HT-29 (cell line): ENCODE data around the genes NT5C2, TAF5 and CALHM2.

DNA sequence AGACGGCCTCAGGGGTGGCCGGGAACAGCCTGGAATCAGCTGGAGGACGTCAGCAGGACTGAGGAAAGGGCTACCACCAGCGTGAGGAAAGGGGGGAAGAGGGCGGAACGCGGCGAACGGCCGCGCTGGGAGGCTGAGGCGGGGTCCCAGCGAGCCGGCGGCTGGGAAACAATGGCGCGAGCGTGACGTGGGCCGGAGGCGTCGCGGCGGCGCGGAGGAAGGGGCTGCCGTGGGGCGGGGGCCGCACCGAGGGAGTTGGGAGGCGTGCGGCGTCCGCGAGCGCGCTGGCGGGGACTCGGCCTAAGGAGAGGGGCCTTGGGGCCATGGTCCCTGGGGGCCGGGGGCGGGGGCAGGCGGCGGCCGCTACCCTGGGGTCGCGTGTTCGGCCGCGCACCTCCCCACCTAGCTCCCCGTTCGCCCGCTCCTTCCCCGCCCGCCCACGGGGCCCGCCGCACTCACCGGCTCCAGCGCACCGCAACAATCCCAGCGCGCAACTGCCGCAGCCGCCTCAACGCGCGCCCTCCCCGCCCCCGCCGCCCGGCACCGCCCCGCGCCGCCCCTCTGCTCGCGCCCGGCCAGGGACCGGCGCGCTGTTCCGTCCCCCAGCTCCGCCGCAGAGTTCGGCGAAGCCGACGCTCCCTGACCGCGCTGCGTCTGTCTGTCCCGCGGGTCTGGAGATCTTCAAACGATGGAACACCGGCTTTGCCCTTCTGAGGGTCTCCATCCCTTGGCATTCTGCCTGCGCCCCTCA is at the start of gene NT5C2:
Gene NT5C2 (minus strand): TSS at position 496 of the 751 bp plus-strand sequence.
- RAMPAGE, long total RNA, result no peak

- RAMPAGE, long total RNA, result no peak
Observed at GRCh38 chr10:103367680-103368121, at the start of gene TAF5. TAF5 (plus strand) TSS chr10:103367976.

- RAMPAGE, long total RNA, result no peak
Observed at GRCh38 chr10:103443782-103444223, 8.4 kb downstream of the CALHM2 start.

DNA sequence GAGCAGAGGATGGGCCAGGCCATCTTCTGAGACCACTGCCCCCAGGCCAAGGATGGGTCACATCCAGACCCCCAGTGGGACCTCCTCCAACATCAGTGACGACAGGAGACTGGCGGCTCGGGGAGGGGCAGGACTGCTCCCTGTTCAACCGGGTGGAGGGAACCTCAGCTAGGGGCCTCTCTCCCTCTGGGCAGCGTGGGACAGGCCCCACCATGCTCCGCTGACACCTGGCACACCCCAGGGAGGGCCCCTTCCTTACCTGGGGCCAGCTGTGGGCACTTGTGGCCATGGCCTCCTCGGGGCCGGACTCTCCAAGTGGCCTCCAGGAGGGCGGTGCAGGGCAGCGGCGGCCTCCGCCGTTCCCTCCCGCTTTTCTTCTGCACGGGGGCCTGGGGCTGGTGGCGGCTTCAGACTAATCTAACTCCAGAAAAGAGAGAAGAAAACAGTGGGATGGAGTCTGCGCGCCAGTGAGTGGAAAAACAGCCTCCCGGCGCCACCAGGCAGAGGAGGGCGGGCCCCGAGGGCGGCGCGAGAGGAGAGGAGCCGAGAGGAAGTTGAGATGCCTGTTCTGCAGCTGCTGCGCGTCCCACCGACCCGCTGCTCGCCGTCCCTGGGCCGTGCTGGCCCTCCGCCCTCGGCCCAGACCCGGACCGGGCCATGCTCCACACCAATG is at the start of gene CALHM2:
Gene CALHM2 (minus strand): TSS at position 474 of the 673 bp plus-strand sequence.
- RAMPAGE, long total RNA, result no peak

- RAMPAGE, long total RNA, result no peak
Observed at GRCh38 chr10:103491994-103492381, 1.5 kb upstream of the NEURL1 start.

DNA sequence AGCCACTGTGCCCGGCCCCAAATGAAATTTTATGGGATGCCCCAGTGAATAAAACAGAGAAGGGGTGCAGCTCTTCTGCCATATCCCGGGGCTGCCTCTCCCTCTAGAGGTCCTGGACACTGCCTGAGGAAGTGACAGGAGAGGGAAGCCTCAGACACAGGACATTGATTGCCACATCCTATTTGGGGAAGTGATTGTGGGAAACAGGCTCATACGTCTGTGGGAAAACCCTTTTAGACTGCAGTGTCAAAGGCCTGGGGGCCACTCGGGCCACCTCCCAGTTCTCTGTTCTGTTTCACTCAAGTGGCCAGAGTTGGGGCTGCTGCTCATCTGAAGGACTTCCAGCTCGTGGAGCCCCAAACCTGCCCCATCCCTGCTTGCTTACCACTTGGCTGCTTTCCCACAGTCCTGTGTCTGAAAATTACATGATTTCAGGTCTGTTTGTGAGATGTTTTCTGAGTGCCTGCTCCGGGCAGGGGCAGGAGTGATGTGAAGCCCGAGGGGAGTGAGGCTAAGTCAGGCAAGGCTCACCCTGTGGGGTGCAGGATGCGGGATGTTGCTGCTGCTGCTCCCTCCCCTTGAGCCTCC is 58.2 kb downstream of the NEURL1 start:
- RAMPAGE, long total RNA, result no peak

DNA sequence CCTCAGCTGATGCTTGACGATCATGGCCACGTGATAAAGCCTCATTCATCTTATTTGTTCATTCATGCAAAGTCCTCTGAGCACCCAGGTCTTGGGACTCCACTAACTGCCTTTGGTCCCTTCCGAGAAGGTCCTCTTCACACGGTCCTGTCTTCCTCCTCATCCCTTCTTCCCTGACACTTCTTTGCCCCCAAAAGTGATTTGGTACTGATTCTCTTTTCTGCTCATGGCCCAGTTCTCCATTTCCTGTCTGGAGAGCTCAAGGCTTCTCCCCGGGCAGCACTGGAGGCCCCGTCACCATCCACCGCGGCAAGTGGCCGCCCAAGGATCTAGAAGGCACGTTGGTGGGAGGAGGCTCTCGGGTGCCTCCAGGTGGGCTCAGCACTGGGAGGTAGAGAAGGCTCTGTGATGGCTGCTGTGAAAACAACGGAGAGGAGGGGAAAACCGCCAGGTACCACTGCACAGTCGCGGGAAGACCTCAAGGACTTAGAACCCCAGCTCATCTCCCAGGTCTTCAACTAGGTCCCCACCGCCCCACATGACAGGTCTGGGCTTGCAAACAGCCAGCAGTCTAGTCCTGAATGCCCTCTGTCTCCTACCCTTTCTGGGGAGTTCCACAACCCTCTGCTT is 134.4 kb downstream of the NEURL1 start:
- RAMPAGE, long total RNA, result no peak

DNA sequence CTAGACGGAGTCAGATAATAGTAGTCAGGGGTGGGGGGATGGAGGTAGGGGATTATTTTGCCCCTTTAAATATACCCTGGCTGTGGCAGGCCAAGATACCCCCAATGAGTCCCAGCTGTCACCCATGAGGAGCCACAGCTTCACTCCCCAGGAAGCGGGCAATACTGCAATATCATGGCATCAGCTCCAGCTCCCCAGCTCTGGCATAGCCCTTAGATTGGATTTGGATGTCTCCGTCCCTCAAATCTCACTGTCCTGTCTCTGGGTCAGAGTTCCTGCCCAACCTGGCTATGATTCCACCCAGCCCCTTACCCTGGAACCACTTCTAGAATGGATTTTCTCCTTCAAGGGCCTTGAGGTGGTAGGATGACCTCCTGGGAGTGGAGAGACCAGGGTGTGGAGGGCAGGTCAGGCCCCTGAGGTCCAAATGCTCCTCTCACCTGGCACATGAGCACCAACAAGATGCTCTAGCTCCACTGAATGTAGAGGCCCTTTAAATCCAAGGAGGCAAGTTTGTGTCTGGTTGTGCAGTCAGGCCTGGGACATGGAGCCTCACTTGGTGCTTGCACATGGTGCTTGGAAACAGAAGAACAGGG is 153.6 kb downstream of the NEURL1 start:
- RAMPAGE, long total RNA, result no peak

DNA sequence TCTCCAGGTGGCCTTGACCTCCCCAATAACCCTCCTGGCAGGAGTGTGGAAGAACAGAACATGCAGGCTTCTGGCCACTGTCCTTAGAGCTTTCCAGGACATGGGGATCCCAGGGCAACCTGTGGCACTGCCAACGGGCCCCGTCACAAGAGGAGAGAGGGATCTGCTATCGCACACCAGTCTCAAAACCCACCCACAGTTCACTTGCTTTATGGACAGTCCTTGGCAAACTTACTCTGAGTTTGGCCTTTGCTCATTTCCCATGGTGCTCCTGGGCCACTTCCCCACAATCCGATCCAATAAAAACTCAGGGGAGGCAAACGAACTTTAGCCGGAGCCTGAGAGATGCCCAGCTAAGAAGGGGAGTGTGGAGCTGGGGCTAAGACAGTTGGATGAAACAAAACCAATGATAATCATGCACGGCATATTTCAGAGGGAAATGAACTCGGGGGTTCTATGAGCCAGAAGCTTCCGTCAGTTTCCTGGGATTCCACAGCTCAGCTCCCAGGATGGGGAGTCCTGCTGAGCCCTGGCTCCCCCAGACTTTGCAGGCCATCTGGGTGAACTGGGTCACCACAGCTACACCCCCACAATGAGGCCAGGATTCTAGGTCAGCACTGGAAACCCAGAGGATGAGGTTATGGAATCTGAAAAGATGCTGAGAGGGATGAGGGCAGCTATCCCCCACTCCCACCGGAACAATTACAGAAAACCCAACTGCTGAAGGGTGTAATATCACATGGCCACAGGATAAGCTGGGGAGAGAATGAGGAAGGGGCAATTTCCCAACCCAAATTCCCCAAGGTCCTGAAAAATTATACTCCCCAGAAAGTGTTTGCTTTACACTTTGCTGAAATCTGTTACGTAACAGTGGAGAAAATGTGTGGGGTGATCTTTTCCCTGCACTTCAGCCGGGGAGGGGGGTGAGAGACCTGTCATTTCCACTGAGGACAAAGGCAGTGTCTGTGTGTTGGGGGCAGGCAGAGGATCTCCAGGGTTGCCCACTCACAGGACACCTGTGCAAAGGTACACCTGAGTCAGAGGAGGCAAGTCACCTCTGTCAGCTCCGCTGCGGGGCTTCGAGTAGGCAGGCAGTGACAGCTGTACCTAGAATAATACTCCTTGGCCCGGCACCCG is 158.7 kb downstream of the NEURL1 start:
- RAMPAGE, long total RNA, result no peak

- RAMPAGE, long total RNA, result no peak
Observed at GRCh38 chr10:103666871-103667905, 173.7 kb downstream of the NEURL1 start.

- RAMPAGE, long total RNA, result no peak
Observed at GRCh38 chr10:103682698-103683166, 172.6 kb downstream of the SH3PXD2A start.

- RAMPAGE, long total RNA, result no peak
Observed at GRCh38 chr10:103713442-103713948, 141.9 kb downstream of the SH3PXD2A start.

GRCh38 chr10:103735636-103736481 is 119.5 kb downstream of the SH3PXD2A start:
- RAMPAGE, long total RNA, result no peak

DNA sequence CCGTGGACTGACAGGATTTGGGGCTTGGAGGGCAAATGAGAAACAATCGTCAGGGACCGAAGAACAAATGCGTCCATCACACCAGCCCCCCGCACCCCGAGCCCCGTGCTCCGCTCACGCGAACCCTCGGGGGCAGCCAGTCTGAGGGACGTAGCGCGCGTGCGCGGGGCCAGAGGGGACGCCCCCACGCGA is 161 bp upstream of the SLK start:
- RAMPAGE, long total RNA, result no peak

GRCh38 chr10:104032724-104033032 is 53.0 kb downstream of the COL17A1 start:
- RAMPAGE, long total RNA, result no peak

DNA sequence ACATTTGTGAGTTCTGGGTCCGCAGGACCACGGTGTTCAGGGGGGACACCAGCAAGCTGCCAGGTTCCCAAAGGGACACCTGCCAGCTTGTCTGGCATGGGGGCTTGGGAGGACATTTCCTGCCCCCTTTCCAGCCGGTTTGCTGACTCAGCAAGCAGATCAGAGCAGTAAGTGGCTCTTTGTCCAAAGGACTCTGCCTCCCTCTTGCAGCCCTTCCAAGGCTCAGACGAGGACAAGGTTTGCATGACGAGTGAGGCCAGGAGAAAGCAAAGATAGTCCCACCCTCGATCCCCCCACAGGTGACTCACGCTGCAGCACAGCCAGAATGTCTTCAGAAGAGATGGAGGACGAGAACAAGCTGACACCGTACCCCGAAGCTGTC is 49.0 kb downstream of the COL17A1 start:
- RAMPAGE, long total RNA, result no peak

DNA sequence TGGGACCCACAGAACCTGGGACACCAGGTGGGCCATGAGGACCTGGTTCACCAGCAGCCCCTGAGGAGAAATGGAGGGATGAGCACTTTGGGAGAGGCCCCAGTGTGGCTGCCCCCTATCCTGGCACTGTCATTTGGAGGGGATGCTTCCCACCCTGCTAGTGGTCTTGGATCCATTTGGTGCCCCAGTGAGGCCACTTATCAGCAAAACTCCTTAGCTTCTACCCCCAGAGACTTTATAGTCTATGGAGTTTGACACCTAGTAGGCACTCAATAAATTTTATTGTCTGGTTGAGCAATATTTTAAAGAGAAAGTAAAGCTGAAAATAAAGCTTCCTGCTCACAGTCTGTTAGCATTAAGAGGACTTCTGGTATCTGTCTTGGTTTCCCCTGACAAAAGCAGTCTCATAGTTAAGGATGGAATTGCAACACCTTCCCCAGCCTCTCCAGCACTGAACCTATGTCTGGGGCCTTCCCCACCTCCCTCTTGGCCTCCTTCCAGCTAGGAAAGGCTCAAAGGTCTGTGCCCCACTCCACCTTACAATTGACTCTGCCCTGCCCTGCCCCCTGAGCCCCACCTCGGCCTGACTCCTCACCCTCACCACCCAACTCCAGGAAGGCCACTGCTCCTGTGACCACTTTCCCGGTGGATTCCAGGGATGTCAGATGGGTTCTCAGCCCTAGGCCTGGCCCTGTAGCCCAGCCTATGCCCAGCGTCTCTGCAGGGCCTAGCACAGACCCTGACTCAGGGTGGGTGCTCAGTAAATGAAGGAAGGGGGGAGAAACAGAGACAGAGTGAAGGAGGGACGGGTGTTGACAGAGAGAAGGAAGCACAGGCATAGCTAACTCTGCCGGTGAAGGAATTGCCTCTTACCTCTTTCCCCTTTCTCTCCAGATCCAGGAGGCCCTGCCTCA is 33.3 kb downstream of the COL17A1 start:
- RAMPAGE, long total RNA, result no peak

- RAMPAGE, long total RNA, result no peak
Observed at GRCh38 chr10:104056900-104057401, 28.7 kb downstream of the COL17A1 start.

- RAMPAGE, long total RNA, result no peak
Observed at GRCh38 chr10:104298068-104298800, 29.2 kb downstream of the GSTO2 start.

DNA sequence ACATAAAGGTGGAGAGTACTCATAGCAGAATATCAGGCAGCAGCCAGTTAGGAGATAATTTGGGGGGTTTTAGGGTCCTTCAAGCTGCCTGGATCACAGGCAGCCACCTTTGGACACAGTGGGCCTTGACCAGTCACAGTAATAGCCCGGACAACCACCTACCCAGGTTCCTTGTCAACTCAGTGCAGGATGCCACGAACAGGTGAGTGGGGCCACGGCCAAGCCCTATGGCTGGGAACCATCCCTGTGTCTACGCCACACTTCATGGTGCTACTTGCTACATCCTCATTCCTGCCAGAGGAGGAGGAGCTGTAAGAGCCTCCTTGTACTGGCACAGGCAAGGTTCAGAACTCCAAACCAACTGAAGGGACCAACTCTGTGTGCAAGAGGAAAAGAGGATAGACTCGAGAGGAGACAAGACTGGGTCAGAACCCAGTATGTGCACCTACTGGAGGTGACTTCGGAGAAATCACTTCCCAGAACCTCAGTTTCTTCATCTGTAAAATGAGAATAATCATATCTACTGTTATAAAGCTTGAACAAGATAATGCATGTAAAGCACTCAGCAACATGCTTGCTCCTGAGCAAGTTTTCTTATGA is 19.9 kb downstream of the ITPRIP start:
- RAMPAGE, long total RNA, result no peak